Measurements from ENCODE around the genes COL6A2 and MCM3AP.

GRCh38 chr21:45132785-45133357 lies 58.5 kb downstream of the ADARB1 start:
- PRO-cap, 3 experiments: no peak in any of the 3 experiments
- RRBS: no CpG with 5 or more reads among the region's 11 CpGs

DNA sequence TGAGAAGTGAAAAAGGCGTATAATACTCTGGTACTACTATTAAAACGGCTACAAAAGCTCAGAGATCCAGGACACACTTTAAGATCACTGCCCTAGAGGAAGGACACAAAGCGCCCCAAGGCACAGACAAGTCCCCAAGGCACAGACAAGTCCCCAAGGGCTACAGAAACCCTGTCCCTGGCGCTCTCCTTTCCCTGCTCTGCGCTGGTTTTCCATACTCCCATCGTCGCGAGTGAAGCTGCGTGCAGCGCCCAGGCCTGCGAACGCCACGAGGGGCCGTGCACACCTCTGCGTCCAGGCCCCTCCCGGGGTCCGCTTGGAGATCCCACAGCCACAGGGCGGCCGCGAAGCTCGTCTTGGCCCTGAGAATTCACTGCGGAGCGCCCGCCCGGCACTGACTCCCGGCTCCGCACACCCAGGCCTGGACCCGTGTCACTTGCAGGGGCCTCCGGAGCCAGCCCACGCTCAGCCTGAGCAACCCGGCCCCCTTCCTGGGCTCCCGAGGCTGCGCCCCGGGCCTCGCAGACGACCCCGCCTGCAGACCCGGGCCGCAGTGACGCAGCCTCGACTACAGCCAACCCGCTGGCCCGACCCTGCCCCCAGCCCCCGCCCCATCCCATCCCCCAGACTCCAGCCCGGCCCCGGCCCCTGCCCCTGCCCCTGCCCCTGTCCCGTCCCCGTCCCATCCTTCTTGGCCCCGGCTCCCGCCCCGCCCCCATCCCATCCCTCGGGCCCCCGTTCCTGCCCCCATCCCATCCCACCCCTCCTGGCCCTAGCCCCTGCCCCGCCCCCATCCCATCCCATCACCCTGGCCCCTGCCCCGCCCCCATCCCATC lies 924 bp downstream of the POFUT2 start:
- PRO-cap, 3 experiments: peak in 2 of 3 experiments; most common plus-strand start position 365 of the sequence (in 2)
- RRBS: 7% methylated on average over 20 of the region's 55 CpGs

DNA sequence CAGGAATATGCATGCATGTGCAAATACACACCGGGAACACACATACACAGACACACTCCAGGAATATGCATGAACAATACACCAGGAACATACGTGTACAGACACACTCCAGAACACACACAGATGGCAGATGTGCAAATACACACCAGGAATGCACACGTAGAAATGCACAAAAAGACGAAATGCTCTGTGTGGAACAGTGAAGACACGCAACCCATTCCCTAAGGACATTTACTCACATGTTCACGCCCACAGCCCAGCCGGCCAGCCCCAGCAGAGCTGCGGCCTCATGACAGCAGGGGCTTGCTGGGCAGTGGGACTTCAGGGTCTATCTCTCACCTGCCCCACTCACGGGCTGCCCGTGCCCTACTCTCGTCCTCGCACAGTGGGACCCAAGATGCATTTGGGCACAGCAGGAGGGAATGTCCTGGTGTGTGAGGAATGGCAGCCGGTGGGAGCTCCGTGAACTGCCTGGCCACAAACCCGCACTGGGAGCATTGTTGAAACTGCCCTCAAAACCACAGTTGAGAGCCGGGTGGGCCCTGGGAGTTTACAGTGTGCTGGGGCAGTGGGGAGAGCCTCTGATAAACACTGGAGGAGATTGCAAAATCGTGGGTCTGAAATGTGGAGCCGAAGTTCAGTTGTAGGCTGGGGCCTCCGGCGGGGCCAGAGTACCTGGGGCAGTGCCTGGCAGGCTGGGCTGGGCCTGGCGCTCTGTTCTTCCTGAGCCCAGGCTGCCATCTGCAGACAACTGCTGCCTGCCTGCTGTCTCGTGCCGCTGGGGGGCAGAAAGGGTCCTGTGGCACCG lies 20.6 kb upstream of the POFUT2 start:
- PRO-cap, 3 experiments: no peak in any of the 3 experiments
- RRBS: 14% methylated on average over 5 of the region's 24 CpGs

DNA sequence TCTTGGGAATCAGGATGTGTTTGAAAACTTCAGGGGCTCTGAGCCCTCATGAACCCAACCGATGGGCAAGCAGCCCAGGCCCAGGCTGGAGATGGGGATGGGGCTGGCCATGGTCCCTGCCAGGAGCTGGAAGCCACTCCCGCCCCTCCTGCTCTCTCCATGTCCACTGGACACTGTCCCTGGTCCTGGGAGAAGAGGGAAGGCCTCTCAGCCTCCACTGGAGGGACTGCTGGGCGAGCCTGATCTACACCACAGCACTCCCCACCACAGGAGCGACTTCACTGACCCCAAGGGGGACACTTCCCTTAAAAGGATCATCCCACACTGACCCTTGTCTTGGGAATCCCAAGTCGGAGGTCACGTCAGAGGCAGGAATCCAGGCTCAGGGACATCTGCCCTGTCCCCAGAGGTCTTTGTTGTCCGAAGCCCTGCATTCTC lies 16.9 kb upstream of the COL18A1 start:
- PRO-cap, 3 experiments: peak in 1 of 3 experiments; most common minus-strand start position 175 of the sequence (in 1)
- RRBS: no CpG with 5 or more reads among the region's 7 CpGs

GRCh38 chr21:45454082-45454583 lies 49.2 kb downstream of the COL18A1 start:
- PRO-cap, 3 experiments: no peak in any of the 3 experiments
- RRBS: no CpG with 5 or more reads among the region's 15 CpGs

DNA sequence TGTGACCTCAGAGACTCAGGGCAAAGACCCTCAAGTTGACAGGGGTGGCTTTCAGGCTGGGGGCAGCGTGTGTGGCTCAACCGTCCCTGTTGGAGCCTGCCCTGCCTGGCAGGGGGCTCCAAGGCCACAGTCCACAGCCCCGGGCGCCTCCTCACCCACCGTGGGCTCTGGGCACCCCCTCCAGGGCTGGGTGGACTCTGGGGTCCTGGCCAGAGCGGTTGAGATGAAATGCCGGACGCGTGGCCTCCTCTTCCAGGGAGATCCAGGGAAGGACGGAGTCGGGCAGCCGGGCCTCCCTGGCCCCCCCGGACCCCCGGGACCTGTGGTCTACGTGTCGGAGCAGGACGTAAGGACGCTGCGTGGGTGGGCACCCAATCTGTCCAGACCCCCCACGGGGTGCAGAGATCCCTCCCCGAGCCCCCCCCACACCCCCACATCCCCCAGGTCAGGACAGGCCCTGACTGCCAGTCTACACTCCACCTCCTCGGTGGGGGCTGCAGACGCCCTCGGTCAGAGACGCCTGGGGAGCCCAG lies 51.2 kb downstream of the SLC19A1 start:
- PRO-cap, 3 experiments: no peak in any of the 3 experiments
- RRBS: 95% methylated on average over 10 of the region's 25 CpGs

GRCh38 chr21:45527707-45527906 lies 14.6 kb downstream of the SLC19A1 start:
- PRO-cap, 3 experiments: no peak in any of the 3 experiments
- RRBS: no CpG with 5 or more reads among the region's 4 CpGs

DNA sequence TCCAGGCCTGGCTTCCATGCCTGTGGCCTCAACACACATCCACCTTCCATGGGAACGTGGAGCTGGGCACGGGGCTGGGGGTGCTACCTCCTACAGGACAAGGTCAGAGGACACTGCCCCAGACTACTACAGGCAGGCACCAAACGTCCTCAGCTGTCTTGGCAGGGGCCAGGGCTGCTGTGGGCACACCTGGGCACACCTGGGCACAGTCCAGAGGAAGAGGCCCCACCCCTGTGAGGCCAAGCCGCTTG lies 9.1 kb downstream of the SLC19A1 start:
- PRO-cap, 3 experiments: no peak in any of the 3 experiments
- RRBS: no CpG with 5 or more reads among the region's 4 CpGs

- PRO-cap, 3 experiments: no peak in any of the 3 experiments
- RRBS: 9% methylated on average over 3 of the region's 11 CpGs
Measured at GRCh38 chr21:46065962-46066231, 32.0 kb upstream of the COL6A2 start.

DNA sequence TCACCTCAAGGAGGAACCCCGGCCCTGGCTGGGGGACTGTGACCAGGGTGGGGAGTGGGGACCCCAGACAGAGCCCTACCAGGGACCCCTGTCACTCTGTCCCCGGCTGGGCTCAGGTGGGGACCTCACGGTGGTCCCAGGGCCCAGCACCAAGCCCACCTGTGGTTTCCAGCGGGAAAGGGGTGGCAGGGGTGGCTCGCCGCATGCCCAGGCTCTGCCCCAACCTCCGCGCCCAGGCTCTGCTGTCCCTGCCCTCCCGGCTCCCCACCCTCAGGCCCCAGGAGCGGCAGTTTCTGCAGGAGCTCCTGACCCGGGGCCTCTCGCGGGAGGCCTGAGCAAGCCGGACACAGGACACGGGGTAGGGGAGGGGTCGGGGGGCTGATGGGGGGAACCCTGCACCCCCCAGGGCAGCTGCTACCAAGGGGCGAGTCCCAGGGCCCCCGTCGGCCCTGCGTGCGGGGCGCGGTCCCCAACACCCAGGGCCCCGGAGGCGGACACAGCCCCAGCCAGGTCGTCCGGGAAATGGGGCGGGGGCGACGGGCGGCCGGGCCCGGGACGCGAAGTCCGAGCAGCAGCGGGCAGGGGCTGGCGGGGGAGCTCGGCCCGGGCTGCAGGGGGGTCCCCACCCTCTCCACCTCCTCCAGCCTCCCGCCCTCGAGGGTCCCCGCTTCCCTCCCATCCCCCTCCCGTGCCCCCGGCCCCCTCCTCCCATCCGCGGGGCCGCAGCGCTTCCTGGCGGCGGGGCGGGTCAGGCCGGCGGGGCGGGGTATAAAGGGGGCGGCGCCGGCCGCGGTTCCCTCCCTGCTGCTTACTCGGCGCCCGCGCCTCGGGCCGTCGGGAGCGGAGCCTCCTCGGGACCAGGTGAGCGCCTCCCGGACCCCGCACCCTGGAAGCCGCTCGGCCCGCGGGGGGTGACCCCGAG lies at the start of gene COL6A2:
Gene COL6A2 (plus strand): TSS at position 800 of the 922 bp plus-strand sequence.
- PRO-cap, 3 experiments: peak in 3 of 3 experiments; most common plus-strand start position 834 of the sequence (in 2); most common minus-strand start position 734 of the sequence (in 3)
- RRBS: 3% methylated on average over 33 of the region's 77 CpGs

GRCh38 chr21:46132100-46132837 lies 23.1 kb downstream of the FTCD start:
- PRO-cap, 3 experiments: no peak in any of the 3 experiments
- RRBS: 88% methylated on average over 28 of the region's 70 CpGs

GRCh38 chr21:46226530-46227609 lies 1.7 kb downstream of the LSS start:
- PRO-cap, 3 experiments: no peak in any of the 3 experiments
- RRBS: no CpG with 5 or more reads among the region's 6 CpGs

- PRO-cap, 3 experiments: no peak in any of the 3 experiments
- RRBS: no CpG with 5 or more reads among the region's 9 CpGs
Measured at GRCh38 chr21:46244707-46245097, 16.1 kb upstream of the LSS start.

- PRO-cap, 3 experiments: peak in 3 of 3 experiments; most common plus-strand start chr21:46285888 (in 2)
- RRBS: 2% methylated on average over 21 of the region's 51 CpGs
Measured at GRCh38 chr21:46285515-46286133, at the start of gene MCM3AP. TSS of gene MCM3AP (minus strand) at chr21:46285611.

DNA sequence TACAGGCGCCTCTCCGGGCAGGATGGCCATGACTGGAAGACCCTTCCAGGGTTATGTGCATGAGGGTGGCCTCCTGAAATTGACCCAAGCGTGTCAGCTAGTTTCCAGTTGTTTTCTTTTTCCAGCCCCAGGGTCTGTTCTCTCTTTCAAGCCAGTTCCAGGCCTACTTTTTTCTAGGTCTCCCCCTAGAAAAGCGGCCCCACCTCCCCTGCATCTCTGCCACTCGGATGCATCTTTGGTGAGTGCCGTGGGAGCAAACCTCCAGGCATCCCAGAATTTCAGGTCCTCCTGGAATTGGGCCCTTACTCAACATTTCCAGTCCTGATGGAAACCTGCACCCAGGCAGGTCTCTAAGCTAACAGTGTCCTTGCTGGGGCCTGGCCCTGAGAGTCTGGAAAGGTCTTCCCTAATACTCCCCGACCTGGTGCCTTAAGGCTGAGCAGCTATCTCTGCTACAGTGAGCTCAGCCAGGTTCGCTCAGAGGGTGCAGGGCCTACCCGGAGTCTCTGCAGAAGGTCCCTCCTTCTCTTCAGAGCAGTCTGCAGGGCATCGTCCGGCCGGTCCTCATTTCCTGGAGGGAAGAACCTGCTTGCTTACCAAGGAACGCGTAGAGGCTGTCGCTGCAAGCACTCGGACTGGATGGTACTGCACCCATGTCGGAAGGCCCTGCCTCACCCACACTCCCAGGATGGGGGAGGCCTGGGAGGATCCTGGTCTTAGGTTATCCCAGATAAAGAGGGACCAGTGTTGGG lies 8.5 kb downstream of the C21orf58 start:
- PRO-cap, 3 experiments: no peak in any of the 3 experiments
- RRBS: 100% methylated on average over 1 of the region's 17 CpGs

GRCh38 chr21:46326032-46326600 lies 2.2 kb downstream of the PCNT start:
- PRO-cap, 3 experiments: no peak in any of the 3 experiments
- RRBS: no CpG with 5 or more reads among the region's 14 CpGs

GRCh38 chr21:46376713-46377527 lies 53.0 kb downstream of the PCNT start:
- PRO-cap, 3 experiments: no peak in any of the 3 experiments
- RRBS: 86% methylated on average over 1 of the region's 17 CpGs

- PRO-cap, 3 experiments: no peak in any of the 3 experiments
- RRBS: no CpG with 5 or more reads among the region's 24 CpGs
Measured at GRCh38 chr21:46396902-46397547, 61.7 kb upstream of the DIP2A start.

DNA sequence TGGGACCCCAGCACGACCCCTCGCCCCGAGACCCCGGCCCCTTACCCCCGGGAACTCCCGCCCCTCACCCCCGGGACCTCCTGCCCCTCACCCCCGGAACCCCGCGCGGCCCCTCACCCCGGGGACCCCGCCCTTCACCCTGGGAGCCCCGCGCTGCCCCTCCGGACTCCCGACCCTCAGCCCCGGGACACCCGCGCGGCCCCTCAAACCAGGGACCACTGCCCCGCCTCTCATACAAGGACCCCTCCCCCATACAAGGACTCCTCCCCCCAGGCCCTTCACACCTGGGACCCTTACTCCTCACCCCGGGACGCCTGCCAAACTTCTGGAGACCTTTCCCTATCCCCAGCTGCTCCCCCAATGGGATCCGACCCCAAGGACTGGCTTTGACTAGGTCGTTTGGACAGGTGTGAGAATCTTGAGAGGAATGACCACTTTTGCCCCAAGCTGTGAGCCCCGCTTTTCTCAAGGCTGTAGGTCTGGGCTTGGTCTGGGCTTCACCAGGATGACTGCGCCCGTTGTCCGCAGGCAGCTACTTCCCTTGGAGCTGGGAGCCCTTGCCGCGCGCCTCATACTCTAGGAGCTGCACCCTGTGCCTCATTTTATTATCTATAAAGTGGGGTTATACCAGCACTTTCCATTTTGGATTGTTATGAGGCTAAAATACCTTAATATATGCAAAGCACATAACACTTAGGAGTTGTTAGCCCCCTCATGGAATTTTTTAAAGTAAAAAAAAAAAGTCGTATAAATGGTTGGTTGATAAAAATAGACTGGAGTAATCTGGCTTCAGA lies 972 bp downstream of the DIP2A start:
- PRO-cap, 3 experiments: no peak in any of the 3 experiments
- RRBS: 2% methylated on average over 14 of the region's 34 CpGs

- PRO-cap, 3 experiments: no peak in any of the 3 experiments
- RRBS: no CpG with 5 or more reads among the region's 6 CpGs
Measured at GRCh38 chr21:46515054-46515630, 56.5 kb downstream of the DIP2A start.